WTC11 (cell line): ENCODE data around the gene RAD51AP1.

- PRO-cap = no peak
Observed at GRCh38 chr12:4305396-4305766, 15.6 kb upstream of the TIGAR start.

GRCh38 chr12:4530993-4531642 is 7.2 kb downstream of the C12orf4 start:
- PRO-cap = no peak

DNA sequence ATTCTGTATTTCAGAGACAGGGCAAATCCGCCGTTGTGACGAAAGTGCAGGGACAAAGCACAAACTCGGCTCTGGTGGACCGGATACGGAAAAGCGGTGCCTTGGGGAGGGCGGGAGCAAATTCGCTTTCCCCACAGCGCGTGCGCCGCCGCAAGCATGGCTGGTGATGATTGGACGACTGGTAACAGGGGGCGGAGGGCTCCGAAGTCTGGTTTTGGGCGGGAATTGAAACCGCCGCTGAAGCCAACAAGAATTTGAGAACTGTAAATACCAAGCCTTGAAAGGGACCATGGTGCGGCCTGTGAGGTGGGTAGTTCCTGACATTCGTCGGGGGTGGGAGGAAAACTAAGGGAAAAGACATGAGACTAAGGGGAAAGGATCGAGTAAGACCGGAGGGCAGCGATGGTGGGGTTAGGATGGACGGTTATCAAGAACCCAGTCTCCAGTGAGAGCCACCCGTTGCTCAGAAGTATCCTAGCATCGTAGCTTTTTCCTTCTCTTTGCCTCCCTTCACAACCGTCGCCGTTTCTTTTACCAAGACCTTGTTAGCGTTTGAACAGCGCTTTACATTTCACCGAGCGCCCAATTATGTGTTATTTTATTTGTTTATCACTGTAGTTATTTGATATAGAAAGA is at the start of gene RAD51AP1:
Gene RAD51AP1 (plus strand): TSS at position 240 of the 636 bp plus-strand sequence.
- PRO-cap = bidirectional peak, plus-strand start at position 194 of the sequence, minus-strand start outside the sequence; unidirectional peak, plus-strand start at position 257 of the sequence

- PRO-cap = no peak
Observed at GRCh38 chr12:4736229-4736504, 16.0 kb downstream of the GALNT8 start.

DNA sequence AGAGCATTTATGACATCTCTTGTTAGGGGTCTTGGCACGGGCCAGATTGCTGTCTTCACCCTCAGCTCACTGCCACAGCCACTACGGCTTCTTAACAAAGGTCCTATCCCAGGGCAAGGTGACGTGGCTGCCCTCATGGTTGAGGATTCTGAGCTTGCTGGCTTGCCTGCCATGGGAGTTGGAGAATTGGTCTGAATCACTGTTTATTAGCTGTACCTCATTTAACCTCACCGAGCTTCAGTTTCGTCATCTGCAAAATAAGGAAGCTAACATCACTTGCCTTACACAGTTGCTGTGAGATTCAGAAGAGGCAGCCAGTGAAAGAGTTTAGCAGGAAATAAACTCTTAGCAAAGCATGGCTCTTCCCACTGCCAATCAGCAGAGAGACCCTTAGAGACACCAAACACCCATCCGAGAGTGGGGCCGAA is 10.5 kb downstream of the KCNA6 start:
- PRO-cap = no peak

DNA sequence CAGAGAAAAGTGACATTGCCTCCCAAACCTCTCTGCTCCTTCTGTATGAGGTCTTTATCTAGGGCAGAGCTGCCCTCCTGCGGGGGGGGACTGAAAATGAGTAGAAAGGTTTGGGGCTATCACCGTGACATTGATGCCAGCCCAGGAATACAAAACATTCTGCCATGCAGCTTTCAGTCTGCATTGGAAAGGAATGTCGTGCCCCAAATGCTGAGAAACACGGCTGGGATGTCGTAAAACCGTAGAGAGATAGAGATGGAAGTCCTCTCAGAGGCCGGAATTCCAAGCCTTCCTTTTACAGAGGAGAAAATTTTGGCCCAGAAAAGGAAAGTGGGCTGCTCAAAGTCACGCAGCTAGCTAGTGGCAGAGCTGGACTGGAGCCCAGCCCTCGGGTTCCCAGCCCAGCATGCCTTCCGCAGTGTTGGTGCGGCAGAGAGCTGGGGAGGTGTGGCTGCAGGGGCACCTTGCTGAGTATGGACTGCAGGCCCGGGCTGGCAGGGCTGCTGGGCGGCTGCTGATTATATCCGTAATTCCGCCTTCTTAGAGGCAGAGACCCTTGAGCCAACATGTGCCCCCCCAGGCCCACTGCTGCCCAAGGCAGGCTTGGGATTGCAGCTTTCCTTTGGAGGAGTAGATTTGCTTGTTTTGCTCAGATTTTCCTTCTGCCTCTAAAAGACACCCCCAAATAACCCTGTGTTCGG is 50.3 kb downstream of the KCNA1 start:
- PRO-cap = no peak

GRCh38 chr12:5080936-5081443 is 37.3 kb downstream of the KCNA5 start:
- PRO-cap = no peak

DNA sequence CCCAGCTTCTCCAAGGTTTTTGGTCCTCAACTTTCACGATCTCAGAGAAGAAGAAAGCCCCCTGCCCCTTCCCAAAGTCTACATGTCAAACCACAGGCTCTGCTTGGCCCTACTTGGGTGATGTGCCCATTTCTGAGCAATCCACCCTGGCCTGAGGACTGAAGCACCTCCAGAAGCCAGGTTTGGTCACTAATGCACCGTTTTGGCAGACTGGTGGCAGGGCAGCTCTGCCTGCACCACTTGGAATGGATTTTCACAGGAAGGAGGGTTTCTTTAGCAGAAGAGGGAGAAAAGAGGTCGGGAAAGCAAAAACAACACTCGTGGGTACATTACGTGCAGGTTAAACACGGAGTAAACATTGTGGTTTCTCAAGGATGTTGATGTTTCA is 70.7 kb downstream of the KCNA5 start:
- PRO-cap = no peak

GRCh38 chr12:5456667-5457437 is 24.9 kb downstream of the NTF3 start:
- PRO-cap = no peak

DNA sequence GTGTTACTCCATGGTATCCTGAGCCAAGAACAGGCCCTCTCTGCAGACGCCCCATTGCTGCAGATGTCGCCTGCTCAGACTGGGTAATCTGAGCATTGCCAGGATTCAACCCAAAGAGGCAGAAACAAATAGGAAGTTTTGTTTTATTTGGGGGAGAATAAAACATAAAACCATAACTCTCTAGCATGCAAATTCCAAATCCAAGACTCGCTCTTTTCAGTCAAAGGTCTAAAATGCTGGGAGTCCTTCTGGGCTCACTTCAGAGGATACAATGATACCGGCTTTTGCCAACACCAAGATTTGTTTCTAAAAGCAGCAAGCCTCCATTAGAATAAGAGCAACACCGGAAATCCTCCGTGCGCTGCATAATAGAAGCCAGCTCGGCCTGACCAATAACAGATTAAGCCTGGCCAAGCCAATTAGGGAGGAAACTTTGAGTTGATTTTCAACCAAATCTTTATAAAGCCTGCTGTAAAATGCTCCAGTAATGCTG is 149.9 kb downstream of the NTF3 start:
- PRO-cap = no peak

DNA sequence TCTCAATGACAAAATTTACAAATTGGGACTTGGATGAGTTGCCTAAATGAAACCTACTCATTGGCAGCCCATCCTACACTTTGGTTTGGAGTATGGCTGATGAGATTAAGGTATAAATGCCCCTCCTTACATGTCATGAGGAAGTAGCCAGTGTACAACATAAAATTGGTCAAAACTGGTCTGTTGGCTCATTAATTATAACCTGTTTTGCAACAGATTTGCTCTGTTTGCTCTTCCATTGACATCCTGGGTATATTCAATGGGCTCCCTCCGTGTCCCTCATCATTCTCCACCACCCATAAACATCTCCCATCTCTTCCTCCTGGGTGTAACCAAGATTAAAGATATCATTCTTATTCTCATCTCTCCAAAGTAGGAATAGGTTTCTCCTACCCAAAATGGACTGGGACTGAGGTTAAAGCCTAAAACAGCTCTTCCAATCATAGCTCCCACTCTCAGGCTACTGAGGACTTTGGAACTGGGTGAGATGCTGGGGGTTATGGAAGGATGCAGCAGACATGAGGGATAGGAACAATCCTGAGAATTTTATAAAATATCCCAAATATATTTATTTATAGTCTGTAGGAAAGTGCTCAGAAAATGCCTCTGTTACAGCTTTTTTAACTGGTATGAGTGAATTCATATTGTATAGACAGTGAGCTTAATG is 10.4 kb downstream of the ANO2 start:
- PRO-cap = no peak

- PRO-cap = no peak
Observed at GRCh38 chr12:6069213-6069958, 55.1 kb downstream of the VWF start.

- PRO-cap = no peak
Observed at GRCh38 chr12:6181924-6182934, 18.0 kb upstream of the CD9 start.

DNA sequence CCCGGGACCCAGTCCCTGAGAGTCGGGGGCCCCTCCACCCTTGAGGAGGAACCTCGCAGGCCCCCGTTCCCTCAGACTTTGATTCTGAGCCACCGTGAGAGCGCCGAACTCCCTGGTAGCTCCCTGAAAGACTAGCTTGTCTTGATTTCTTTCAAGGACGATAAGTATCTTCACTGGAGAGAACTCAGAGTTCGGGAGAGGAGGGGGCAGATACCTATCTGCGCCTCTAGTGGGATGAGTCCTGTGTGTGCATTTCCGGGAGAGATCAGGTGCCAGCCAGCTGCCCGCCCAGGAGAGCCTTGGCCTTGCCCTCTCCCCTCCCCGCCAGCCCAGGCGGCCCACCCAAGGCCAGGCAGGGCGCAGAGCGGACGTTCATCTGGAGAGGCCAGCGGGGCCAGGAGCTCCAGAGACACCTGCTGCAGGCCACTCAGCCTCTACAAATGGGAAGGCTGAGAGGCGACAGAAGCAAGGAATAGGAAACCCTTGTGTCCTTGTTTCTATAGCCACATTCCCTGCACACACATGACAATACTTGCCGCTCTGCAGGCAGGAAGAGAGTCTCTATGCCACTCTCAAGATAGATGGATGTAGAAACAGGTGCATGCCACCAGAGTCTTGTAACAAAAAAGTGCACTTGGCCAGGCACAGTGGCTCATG is 1.0 kb downstream of the CD9 start:
- PRO-cap = bidirectional peak, plus-strand start at position 360 of the sequence, minus-strand start at position 249 of the sequence; unidirectional peak, minus-strand start at position 445 of the sequence

DNA sequence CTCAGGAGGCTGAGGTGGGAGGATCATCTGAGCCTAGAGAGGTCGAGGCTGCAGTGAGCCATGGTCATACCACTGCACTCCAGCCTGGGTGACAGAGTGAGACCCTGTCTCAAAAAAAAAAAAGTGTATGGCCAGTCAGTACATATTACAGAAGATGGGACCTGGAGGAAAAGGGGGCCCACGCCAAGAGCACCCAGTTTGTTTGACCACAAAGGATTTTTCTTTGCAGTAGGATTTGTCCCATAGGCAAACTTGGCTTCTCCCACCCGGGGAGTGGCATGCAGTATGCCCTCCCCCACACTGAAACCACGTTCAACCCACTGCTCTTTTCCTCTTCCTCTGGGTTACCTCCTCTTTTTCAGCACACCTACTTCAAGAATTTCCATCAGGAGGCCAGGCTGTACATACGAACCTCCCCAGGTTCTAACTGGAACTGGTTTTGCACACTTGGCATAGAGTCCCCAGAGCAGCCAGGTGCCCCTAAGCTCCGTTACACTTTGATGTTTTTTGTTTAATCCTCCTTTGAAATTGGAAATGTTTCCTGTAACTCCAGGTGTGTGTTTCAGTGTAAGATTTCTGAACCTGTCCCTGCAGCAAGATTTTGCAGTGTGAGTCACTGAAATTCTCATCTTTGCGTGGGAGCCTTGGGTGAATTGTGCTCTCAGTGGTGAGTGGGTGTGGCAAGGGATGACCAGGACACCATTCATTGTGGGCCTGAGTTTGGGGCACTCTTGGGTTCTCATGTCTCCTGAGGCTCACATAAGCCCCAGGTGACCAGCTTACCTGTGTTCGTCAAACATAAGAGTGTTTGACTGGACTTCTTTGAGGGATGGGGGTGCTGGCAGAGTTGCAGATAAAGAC is 18.1 kb downstream of the CD9 start:
- PRO-cap = no peak

GRCh38 chr12:6220024-6220790 is 20.0 kb downstream of the CD9 start:
- PRO-cap = no peak

DNA sequence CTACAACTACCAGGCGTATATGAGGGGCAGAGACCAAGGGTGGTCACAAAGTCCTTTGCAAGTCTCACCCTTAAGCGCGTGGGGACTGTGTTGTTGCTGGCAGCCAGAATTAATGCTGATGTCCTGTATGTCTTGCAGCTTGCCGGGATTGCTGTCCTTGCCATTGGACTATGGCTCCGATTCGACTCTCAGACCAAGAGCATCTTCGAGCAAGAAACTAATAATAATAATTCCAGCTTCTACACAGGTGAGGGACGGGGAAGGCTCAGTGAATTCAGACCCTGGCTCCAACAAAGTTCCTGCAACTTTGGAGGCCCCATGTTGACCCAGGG is 25.1 kb downstream of the CD9 start:
- PRO-cap = no peak

- PRO-cap = no peak
Observed at GRCh38 chr12:6228945-6229865, 29.0 kb downstream of the CD9 start.

DNA sequence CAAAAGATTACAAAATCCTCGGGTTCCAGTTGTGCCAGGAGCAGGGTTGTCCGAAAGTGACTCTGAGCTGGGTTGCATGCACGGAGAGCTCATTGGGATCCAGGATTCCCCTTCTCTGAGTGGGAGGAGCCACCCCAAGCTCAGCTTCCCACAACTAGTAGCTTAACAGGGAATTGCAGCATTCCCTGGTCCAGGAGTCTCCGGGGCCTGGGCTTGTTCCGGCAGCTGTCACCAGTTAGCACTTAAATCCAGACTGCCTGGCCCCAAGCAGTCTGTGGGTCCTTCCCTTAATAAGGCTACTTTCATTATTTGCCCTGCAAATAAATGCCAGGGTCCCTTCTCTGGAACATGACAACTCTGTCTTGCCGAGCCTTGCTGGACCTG is 50.2 kb downstream of the CD9 start:
- PRO-cap = no peak

DNA sequence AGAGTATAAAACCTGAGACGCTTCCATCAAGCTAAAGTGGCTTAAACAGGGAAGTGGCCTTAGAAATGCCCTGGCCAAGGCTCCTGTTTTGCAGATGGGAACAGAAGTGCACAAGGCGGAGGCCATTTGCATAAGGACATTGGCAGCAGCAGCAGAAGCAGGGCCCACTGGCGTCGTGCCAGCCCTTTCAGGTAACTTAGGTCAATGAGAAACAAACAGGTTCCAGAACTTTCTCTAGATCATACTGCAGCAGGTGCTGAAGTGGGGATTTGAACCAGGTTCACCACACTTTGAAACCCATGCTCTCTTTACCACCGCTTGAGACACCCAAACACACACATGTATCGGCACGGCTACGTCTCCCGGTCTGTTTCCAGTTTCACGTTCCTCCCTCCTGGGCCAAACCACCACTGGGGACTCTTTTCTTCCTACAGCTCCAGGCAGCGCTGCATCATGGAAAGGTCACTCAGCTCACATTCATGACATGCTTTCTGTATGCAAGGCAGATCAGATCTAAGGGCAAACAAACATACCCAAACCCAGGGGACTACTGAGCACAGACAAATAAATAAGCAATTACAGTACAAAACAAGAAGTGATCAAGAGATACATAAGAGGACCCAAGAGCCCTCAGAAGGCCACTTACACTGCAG is 45.9 kb upstream of the PLEKHG6 start:
- PRO-cap = no peak